Measurements from ENCODE around the gene TMPRSS3.

DNA sequence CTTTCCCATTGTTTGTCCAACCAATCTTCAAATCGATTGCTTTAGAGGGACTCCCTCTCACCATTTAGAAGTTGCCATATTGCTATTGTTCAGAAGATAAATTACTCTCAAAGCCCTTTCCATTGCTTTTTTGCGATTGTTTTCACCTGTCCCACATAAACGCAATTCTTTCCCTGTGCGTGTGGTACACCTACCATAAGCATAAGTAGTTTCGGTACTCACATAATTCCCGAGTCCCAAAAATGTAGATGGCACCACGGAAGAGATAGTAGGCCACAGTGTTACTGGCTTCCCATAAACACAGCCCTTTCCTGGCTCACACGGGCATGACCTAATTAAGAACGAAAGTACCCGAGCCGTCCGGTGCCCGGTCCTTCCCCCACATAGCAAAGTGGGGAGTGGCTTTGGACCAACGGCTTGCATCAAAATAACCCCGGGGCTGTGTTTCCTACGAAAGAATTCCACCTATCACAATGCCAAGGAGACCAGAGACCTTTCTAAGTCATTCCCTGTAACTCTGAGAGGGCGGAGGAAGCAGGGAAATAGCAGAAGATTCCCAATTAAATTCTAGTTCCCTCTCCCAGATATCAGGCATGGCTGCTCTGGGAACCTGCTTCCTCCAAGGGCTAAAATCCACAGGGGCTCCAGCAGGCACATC, at the start of gene TMPRSS3:
Gene TMPRSS3, minus strand, starts transcription at position 333 of the 658 bp plus-strand sequence.
- PRO-cap: no peak

DNA sequence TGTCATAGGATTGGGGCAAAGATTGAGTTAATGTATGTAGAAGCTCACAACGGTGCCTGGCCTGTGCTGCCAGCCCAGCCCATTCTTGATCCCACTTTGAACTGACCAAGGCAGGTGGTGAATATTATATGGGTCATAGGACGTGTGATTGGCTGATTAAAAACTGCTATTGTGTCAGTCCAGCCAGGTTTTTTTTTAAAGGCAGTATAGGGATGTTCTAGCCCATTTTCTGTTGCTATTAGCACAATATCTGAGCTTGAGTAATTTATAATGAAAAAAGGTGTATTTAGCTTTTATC, 22.6 kb downstream of the SLC37A1 start:
- PRO-cap: no peak

DNA sequence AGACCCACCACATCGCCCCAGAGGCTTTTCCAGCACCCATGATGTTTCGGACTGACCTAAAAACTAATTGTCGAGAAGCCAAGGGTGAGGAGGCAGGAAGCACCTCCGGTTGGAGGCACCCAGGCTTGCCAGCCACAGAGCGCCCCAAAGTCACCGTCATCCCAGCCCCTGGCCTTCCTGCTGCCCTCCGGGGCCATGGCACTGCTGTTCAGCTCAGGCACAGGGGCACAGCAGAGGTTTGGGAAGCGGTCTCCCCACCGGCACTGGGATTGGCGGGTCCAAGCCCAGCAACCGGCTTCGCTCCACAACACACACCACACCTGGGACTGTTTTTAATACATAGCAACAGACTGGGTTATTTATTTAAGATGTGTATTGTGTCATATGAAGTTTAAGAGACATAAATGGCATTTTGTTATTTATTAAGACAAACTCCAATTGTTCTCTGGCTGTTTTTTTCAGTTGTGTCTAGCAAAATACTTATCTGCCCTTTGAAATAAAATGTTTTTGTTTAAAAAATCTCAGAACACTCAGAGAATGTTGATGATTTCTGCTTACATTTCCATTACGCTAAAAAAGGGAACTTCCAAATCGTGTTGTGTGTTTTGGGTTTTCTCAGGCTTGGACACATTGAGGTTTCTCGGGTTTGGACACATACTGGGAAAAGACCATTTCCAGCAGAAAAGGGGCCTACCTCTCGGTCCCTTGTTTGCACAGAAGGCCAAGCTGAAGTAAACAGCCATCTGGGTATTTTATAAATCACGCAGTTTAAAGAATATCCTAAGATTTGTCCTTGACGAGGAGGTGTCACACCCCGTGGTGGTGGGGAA, 67.5 kb downstream of the SLC37A1 start:
- PRO-cap: no peak

DNA sequence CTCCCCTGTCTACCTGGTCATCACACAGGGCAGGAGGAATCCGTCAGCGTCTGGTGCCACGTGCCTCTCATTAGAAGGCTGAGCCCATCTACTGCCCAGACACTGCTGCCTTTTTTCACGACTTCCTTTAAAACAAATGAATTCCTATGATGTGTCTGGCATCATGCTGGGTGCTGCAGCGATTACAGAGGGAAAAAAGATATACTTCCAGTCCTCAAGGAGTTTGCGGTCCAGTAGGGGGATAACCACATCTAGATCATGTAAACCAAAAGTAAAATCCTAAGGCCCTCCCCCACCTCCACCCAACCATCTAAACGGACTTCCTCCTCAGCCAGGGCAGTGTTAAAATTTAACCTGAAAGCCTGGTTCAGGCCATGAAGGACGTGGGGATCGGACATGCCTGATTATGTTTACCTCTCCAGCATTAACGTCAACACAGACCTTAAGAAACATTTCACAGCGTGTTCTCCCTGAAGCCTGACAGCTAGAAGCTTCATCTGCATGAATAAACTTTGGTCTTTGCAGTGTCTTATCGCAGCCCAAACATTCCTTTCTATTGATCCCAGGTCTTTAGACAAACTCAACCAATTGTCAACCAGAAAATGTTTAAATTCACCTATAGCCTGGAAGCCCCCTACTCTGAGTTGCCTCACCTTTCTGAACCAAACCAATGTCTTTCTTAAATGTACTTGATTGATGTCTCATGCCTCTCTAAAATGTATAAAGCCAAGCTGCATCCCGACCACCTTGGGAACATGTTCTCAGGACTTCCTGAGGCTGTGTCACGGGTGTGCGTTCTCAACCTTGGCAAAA, 29.0 kb upstream of the PDE9A start:
- PRO-cap: no peak

DNA sequence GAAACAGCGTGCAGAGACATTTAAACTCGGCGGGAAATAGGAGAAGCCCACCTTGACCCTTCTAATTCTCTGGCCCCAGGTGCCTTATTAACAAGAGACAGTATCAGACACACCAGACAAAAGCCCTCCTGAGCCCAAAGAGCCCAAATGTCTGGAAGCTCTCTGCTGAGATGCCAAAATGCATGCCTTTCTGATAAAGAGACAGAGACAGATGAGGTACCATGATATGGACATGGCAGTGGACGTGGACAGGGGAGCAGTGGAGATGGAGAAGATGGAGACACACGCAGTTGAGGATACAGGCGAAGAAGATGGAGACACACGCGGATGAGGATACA, 36.2 kb downstream of the PDE9A start:
- PRO-cap: no peak

DNA sequence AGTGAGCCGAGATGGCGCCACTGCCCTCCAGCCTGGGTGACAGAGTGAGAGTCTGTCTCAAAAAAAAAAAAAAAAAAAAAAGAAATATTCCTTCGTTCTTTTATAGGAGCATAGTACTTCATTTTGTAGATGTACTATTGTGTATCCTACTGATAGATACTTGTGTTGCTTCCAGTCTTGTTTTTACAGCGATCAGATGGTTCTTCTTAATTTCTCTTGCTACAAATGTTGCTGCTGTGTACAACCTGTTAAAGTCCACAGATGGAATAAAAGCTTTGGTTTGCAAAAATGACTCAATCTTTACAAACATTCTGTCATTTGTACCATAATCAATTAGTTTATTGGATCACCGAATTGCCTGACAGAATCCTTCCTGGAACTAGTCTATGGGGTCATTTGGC, 66.2 kb downstream of the PDE9A start:
- PRO-cap: no peak

GRCh38 chr21:42746034-42746503, 92.6 kb downstream of the PDE9A start:
- PRO-cap: no peak

GRCh38 chr21:42812321-42812989, 66.9 kb downstream of the WDR4 start:
- PRO-cap: unidirectional peak, plus-strand start at chr21:42812693; unidirectional peak, plus-strand start at chr21:42812765

DNA sequence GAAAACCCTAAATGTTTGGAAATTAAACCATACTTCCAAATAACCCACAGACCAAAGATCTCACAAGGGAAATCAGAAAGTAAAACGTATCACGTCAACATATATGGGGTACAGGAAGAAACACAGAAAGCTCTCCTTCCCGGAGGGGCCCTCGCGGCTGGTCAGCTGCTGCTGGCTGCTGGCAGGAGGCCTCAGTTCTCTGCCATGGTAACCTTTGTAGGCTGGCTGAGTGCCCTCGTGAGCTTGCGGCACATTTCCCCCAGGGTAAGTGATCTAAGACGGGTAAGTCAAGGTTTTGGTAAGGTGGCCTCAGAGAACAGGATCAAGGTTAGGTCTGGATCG, 34.1 kb downstream of the WDR4 start:
- PRO-cap: no peak

DNA sequence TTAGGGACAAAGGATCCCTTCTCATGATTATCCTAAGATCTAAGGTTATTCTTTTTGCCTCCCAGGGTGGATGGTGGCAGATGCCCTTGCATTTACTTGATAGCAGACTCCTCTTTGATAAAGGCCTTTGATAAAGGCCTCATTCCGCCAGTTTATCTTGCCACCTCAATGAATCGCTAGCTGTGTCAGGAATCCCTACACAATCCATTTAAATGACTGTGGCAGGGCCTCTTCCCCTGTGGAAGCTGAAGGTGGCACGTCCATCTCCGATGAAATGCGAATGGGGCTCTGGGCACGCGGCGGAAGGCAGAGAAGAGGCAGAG, 836 bp upstream of the NDUFV3 start:
- PRO-cap: unidirectional peak, plus-strand start at position 229 of the sequence

GRCh38 chr21:43173051-43173374, 4.2 kb downstream of the CRYAA start:
- PRO-cap: no peak

DNA sequence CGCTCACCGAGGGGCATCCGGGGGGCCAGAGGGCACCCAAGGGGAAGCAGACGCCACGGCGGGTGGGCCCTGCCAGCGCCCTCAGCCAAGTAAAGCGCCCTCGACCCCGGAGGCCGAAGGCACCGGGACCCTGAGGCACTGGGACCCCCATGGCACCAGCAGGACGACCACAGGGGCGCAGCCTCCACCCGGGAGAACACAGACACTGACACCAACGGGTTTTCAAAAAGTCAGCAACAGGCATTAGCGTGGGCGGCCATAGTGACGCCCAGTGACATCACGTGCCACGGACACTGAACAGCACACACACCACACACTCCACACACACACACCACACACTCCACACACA, 4.6 kb downstream of the CRYAA start:
- PRO-cap: no peak

- PRO-cap: no peak
Measured at GRCh38 chr21:43209831-43210674, 41.2 kb downstream of the CRYAA start.

DNA sequence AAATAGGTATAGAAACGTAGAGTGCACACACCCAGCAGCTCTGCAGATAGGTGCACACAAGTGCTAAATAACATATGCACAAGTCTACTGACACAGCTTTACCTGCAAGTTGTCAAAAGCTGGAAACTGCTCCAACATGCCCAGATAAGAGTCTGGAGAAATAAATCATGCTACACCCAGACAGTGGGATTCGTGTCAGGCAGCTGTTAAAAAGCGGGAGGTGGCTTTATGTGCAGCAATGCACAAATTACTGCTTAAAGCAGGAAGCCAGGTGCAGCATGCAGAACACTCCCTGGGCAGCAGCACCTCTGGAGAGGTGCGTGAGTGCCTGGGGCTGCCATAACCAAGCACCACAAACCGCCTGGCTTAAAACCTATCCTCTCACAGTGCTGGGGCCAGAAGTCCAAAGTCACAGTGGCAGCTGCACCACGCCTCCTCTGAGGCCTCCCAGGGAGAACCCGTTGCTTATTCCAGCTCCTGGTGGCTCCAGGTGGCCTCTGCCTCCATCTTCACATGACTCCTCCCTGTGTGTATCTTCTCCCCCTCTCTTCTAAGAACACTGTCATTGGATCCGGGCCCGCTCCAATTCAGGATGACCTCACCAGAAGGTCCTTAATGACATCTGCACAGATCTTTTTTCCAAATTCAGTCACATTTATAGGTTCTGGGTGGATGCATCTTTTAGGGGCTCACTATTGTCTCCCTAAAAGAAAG, 115.6 kb downstream of the SIK1 start:
- PRO-cap: unidirectional peak, plus-strand start at position 398 of the sequence

- PRO-cap: no peak
Measured at GRCh38 chr21:43312514-43313465, 114.1 kb downstream of the SIK1 start.

GRCh38 chr21:43609586-43610416, 44.8 kb downstream of the H2BC12L start:
- PRO-cap: no peak

DNA sequence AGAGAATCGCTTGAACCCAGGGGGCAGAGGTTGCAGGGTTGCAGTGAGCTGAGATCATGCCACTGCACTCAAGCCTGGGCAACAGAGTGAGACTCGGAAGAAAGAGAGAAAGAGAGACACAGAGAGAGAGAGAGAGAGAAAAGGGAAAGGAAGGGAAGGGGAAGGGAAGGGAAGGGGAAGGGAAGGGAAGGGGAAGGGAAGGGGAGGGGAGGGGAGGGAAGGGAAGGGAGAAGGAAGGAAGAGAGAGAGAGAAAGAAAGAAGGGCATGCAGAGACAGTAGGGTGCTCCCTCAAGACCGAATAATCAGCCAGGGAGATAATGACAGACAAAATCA, 6.3 kb downstream of the HSF2BP start:
- PRO-cap: no peak

DNA sequence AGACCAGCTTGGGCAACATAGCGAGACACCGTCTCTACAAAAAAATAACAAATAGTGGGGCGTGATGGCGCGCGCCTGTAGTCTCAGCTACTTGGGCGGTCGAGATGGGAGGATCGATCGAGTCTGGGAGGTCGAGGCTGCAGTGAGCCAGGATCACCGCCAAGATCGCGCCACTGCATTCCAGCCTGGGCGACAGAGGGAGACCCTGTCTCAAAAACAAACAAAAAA, 277 bp downstream of the HSF2BP start:
- PRO-cap: no peak

- PRO-cap: no peak
Measured at GRCh38 chr21:43687071-43687645, 27.8 kb downstream of the RRP1B start.

- PRO-cap: no peak
Measured at GRCh38 chr21:43689850-43690454, 29.0 kb upstream of the PDXK start.